Metastatic Breast Carcinoma in the Ovary (tissue), 3 donors: ENCODE data around the gene CSRP3.

DNA sequence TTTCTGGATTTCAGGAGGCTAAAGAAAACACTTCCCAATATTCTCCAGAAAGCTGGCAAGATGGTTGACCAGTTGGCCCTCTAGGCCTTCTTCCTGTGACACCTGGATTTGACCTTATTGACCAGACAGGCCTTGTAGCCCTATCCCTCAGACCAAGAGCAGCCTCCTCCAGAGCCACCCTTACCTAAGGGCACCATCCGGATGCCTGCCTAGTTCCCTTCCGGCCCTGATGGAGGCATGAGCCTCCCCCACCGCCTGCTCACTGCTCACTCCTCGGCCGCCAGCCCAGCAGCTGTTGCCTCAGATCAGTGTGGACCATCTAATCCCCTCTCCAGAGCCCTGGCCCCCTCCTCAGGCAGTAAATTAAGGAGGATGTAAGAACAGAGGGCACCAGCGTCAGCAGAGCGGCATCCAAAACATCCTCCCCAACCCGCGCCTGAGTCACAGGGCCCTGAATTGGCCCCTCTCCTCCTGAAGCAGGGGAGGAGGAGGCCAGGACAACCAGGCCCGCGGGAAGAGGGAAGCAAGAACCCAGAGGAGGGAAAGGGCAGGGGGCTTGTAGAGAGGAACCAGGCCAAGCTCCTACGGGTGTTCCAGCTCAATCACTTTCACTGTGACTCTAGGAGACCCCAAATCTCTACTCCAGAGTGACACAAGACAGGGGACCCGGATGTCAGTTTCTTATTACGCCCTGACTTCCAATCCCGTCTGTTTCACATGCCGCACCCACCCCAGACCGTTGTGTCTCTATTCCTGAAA is 31.4 kb upstream of the MYOD1 start:
- PRO-cap, 3 experiments = no peak in any of the 3 experiments

- PRO-cap, 3 experiments = no peak in any of the 3 experiments
Measured at GRCh38 chr11:18019823-18020582, 7.2 kb upstream of the SERGEF start.

DNA sequence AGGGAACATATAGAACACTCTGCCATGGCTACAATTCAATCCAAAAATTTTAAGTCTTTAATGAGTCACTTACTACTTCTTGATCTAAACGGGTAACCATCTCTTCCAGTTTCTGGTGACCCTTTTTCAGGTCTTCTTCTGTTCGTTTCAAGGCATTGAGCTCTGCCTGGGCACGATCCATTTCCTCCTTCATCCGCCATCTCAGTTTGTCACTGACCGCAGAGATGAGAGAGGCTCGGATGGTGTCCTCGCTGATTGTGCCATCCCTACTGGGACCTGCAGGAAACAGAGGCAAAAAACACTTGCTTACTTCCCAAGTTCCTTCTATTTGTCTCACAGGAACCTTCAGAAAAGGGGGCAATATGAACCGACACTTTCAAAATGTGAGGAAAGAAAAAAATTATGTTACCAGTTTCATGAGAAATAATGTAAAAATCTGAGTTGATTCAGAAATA is 28.2 kb downstream of the LDHAL6A start:
- PRO-cap, 3 experiments = no peak in any of the 3 experiments

DNA sequence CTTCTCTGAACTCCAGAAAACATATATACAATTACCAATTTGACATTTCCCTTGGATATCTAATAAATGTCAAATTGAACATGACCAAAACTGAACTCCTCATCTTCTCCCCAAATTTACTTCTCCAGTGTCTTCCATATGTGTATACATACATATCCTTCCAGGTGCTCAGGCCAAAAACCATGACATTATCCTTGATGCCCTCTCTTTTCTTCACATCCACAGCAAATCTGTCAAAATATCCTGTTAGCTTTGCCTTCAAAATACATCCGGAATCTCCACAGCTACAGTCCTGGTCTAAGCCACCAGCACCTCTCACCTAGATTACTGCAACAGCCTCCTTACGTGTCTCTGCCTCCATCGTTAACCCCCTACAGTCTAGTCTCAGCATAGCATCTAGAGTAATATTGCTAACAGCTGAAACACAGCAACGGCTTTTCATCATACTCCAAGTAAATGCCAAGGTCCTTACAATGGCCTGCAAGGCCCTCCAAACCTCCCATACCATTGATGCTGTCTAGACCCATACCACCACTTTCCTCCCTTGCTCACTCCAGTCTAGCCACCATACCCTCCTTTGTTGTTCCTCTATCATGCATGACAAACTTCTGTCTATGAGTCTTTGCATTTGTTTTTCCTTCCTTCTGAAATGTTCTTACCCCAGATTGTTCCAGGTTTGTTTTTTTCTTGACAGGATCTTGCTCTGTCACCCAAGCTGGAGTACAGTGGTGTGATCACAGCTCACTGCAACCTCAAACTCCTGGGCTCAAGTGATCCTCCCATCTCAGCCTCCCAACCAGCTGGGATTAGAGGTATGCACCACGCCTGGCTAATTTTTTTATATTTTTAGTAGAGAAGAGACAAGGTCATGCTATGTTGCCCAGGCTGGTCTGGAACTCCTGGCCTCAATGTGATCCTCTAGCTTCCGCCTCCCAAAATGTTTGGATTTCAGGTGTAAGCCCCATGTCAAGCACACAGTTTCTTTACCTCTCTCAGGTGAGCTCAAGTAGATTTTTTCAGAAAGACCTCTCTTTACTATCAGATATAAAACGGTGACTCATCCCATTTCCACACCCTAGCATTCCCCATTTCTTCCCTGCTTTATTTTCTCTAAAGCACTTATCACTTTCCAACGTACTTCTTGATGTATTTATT is 4.1 kb downstream of the TSG101 start:
- PRO-cap, 3 experiments = no peak in any of the 3 experiments

DNA sequence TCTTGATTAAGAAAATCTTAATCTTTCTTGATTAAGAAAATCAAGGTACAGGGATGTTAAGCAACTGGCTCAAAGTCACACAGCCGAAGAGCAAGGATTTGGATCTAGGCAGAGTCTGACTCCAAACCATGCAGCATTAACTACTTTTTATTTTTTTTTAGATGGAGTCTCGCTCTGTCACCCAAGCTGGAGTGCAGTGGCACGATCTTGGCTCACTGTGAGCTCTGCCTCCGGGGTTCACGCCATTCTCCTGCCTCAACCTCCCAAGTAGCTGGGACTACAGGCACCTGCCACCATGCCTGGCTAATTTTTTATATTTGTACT is 20.5 kb upstream of the SPTY2D1 start:
- PRO-cap, 3 experiments = no peak in any of the 3 experiments

- PRO-cap, 3 experiments = peak in 1 of 3 experiments; most common plus-strand start chr11:18672451 (in 1)
Measured at GRCh38 chr11:18672146-18672579, 26.4 kb upstream of the TMEM86A start.

DNA sequence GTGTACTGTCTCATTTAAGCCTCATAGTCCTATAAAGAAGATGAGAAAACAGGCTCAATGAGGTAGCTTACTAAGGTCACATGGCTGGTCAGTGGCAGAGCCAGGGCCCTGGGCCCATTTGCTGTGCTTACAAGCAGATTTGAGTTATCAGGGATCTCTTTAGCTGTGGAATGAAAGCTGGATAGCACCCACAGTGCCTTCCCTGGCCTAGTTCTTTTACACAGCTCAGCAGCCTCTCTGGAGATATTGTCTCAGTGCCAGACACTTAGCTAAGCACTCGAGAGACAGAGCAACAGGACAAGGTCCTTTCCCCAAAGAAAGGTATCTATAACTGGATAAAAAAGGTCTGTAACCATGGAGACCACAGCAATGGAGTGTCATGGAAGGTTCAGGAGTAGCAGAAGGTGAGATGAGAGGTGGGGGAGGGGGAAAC is 6.2 kb downstream of the TMEM86A start:
- PRO-cap, 3 experiments = no peak in any of the 3 experiments

DNA sequence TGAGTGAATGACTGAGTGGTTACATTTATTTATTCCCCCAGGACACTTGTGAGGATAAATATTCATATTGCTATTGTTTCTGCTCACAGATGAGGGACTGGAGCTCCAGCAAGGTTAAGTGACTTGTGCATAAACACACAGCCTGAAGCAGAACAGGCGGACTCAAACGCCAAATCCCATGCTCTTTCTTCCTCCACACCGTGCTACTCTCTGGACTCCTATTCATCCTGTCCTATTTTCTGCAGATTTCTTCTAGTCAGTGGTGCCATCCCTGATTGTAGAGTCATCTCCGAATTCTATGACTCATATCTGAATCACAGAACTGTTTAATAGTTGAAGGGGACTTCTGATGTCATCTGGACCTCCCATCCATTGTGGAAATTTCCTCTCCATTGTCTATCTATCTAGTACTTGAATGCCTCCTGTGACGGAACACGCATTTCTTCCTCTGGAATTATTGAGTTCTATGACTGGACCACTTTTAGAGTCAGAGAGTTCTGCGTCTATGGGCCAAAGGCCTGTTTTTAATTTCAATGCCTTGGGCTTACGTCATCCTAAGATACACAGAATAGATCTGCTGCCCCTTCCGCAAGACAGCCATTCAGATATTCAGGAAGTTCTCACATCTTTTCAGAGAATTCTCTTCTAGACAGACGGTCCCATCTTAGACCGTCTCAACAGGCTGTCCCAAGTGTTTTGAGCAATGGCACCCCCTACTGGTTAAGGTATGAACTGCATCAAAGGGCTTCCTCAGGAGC is 27.7 kb downstream of the PTPN5 start:
- PRO-cap, 3 experiments = no peak in any of the 3 experiments

GRCh38 chr11:19072311-19072914 is 11.9 kb upstream of the MRGPRX2 start:
- PRO-cap, 3 experiments = no peak in any of the 3 experiments

DNA sequence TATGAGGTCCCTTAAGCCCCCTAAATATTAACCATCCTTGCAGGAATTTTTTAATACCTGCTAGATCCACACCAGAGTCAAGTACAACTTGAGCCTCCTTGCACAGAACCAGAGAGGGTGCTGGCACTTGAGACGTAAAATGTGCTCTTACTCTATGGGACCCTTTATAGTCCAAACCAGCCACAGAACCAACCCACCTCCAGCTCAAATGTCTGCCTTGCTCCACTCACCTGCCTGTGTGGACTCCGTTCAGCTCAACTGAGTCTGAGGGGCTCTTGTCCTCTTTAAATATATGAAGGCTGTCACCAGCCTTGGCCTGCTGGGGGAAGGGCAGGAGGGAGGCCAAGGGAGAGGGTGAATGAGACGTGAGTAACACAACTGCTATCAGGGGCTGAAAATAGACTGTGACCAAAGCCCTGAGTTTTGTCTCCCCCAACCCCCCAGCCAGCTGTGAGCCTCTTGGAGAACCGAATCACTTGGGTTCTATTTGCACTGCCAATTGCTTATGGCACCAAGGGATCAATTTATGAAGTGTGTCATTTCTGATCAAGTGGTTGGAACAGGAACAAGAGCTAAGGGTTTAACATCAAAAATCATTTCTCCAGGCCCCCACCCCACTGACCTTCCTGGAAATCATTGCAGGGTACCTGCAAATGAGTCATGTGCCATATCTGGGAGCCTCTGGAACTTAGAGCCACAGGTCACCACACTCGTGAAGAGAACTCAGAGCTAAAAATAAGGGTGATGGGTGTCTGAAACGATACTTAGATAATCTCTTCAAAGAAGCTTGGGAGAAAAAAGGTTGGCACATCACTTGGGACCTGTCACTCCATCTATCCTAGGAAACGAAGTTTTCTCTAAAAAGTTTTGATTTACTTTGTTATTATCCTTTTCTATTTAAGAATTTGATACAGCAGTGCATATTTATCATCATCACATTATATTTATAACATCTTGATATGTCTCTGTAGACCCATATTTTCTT is at the start of gene CSRP3:
TSS of gene CSRP3 (minus strand) at position 260 of the 985 bp plus-strand sequence.
- PRO-cap, 3 experiments = no peak in any of the 3 experiments

DNA sequence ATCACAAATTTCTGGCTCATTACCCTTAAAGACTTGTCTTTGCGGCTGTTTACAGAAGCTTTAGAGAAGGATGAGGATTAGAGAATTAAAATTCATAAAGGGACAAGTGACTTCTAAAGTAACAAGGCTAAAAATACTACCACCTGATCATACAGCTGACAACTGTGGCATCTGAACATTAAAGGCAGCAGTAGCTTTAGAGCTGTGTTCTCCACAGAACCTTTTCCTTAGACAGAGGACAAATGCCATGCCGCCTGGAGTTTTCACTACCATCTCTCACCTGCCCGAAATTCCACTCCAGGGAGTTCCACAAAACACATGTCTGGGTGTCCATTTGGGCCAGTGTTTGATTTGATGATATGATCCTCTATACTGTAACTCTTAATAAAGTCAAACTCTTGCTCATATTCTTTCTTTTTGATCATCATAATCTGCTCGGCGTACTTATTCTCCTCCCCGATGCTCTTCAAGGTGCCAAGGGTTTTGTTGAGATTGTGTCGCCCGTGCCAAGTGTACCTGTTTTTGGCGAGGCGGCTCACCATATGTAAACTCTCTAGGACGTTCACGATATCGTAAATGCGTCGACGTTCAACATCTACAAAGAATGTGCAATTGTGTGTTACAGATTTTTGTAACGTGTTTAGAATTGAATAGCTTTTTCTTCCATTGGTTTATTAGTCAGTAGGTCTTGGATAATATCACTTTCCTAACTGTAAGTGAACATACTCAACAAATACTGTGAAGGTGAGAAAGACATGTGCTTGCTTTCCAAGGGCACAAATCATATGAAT is 6.1 kb downstream of the E2F8 start:
- PRO-cap, 3 experiments = no peak in any of the 3 experiments

DNA sequence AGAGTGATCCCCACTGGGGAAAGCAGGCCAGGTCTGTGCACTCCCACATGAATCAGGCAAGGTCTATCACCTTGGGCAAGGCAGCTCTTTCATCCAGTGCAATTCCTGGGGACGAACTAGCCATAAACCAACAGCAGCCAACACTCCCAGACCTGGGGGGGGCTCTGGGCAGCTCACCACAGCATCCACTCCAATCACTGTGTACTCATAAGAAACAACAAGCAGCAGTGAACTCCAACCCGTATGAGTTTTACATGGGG is 157.4 kb upstream of the NAV2 start:
- PRO-cap, 3 experiments = no peak in any of the 3 experiments

DNA sequence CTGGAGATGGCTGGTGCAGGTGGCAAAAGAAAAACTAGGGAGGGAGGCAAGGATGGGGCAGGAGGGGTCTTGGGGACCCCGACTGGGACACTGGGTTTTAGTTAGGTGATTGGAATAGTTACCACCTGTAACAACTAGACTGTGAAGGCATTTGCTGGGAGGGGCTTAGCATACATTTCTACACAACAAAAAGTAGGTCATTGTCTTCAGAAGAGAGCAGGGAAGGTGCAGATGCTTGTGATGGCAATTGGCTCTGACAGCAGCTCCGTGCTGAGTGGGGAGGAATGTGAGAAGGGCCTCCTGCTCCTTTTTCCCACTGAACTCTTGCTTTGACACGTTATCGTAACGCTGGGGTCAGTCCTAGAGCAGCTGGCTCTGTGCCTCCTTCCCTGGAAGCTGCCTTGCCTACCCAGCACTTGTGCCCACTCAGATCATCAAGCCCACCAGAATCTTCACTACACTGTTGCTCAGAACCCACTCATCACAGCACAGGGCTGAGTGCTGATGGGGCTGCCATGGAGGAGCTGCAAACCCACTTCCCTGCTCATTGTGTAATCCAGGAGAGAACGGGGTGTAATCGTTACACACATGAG is 15.0 kb upstream of the NAV2 start:
- PRO-cap, 3 experiments = no peak in any of the 3 experiments

GRCh38 chr11:19717015-19717471 is 4.4 kb downstream of the NAV2 start:
- PRO-cap, 3 experiments = no peak in any of the 3 experiments

DNA sequence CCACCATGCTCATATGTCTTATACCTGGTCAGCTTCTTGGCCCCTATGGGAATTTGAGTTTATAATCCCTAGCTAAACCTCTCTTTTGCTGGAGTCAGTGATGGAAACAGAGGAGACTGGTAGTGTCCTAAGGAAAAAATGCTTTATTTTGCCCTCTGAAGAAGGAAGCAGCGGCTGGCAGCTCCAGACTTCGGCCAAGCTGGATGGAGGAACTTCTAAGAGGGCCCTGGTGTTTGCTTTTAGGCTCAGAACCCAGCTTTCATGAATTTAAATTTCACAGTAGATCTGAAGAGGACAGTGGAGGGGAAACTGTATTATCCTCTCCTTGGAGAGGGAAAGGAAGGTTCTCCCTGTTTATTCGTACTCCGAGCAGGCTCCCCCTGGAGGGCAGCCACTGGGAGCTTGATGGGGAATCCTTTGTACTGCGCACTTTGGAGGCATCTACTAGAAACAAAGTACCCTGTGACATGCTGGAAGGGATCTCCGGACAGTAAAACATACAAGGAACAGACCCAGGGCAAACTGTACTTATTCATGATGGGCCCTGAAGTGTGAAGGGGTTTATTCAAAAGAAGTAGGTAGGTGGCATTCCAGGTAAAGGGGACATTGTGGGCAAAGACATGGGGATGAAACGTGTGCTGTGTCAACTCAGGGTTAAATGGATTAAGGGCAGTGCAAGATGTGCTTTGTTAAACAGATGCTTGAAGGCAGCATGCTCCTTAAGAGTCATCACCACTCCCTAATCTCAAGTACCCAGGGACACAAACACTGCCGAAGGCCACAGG is 27.2 kb downstream of the NAV2 start:
- PRO-cap, 3 experiments = no peak in any of the 3 experiments

DNA sequence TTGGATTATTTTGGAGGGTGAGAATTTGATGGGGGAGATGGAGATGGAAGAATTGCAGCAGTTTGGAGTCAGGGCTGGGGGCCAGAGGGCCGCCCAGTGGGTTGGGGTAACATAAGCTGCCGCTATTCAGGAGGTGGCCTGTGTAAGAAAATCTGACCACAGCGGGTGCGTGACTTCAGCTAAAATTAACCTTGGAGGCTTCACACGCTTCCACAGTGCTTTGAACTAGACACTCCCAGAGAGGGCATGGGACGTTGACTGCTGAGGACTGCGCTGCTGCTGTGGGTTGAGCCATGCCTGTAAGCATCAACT is 100.8 kb downstream of the NAV2 start:
- PRO-cap, 3 experiments = no peak in any of the 3 experiments

- PRO-cap, 3 experiments = no peak in any of the 3 experiments
Measured at GRCh38 chr11:19979398-19980326, 180.6 kb downstream of the DBX1 start.

- PRO-cap, 3 experiments = no peak in any of the 3 experiments
Measured at GRCh38 chr11:19988420-19989144, 171.7 kb downstream of the DBX1 start.

DNA sequence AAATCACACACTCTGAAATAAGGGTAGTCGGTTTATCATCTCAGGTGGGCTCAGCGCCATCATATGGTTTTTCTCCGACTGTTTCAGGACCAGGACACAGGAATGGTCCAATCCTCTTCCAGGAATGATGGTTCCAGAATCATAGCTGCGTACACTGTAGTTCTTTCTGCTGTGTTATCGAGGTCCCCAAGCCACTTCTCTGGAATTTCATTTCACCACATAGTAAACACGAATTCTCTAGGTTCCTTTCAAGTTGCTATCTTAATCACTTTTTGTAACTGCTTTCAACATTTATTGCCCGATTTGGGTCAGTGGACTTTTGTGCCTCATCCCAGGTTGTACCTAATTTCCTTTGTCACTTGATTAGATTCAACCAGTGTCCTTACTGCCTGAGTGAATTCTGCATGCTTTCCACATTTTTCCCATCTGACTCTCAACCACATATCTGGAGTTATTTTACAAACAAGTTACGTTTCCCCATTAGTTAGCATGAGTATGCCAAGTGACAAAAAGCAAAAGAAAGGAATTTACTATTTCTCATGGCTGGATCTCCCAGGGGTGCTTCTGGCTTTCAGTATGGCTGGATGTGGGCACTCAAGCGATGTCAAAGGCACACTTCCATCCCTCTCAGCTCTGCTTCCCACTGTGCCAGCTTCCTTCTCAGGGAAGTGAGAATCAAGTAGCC is 129.1 kb downstream of the DBX1 start:
- PRO-cap, 3 experiments = no peak in any of the 3 experiments

GRCh38 chr11:20036952-20037334 is 123.3 kb downstream of the DBX1 start:
- PRO-cap, 3 experiments = no peak in any of the 3 experiments